Testis (tissue), 5 donors: Measurements from ENCODE around the genes SNX6, INSM2 and FOXA1.

DNA sequence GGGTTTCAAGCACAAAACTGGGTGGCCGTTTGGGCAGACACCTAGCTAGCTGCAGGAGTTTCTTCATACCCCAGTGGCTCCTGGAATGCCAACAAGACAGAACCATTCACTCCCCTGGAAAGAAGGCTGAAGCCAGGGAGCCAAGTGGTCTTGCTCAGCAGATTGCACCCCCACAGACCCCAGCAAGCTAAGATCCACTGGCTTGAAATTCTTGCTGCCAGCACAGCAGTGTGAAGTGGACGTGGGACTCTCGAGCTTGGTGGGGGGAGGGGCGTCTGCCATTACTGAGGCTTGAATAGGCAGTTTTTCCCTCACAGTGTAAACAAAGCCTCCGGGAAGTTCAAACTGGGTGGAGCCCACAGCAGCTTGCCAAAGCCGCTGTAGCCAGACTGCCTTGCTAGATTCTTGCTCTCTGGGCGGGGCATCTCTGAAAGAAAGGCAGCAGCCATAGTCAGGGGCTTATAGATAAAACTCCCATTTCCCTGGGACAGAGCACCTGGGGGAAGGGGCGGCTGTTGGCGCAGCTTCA, 188.9 kb upstream of the EGLN3 start:
- PRO-cap, 3 experiments = no peak in any of the 3 experiments
- RAMPAGE, long total RNA, 2 experiments = no peak in any of the 2 experiments
- RRBS = no CpG with 5 or more reads among the region's 9 CpGs

DNA sequence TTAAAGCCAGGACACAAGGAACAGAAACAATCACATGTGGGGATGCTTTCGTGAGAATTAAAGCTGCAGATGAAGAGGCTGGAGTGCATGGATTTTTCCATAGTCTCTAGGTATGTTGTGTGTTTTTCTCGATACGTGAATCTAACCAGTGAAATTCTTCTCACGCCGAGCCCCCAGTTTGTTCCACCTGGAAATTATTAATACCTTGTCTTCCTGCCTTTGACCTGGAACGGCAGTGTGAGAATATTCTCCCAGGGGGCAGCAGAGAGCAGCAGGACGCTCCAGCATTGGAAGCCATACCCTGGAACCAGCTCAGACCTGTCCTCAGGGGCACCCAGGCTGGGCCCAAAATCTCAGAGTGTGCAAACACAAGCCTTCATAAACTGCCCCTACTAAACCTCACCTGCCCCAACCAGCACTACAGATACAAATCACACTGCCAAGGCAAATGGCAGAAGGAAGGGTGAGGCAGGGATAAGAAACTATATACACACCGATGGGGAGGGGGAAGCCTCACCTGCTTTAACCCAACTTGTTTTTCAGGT, 130.4 kb downstream of the SPTSSA start:
- PRO-cap, 3 experiments = no peak in any of the 3 experiments
- RAMPAGE, long total RNA, 2 experiments = no peak in any of the 2 experiments
- RRBS = no CpG with 5 or more reads among the region's 8 CpGs

DNA sequence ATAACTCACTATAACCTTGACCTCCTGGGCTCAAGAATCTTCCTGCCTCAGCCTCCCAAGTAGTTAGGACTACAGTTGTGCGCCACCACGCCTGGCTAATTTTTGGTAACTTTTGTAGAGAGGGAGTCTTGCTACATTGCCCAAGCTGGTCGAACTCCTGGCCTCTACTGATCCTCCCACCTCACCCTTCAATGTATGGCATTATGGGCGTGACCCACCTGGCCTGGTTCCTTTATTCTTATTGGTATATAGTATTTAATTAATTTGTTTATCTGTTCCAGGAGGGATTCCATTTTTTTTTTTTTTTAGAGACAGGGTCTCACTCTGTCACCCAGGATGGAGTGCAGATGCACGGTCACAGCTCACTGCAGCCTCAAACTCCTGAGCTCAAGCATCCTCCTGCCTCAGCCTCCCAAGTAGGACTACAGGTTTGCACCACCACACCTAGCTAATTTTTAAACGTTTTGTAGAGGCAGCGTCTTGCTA, 40.9 kb upstream of the EAPP start:
- PRO-cap, 3 experiments = no peak in any of the 3 experiments
- RAMPAGE, long total RNA, 2 experiments = no peak in any of the 2 experiments
- RRBS = no CpG with 5 or more reads among the region's 7 CpGs

DNA sequence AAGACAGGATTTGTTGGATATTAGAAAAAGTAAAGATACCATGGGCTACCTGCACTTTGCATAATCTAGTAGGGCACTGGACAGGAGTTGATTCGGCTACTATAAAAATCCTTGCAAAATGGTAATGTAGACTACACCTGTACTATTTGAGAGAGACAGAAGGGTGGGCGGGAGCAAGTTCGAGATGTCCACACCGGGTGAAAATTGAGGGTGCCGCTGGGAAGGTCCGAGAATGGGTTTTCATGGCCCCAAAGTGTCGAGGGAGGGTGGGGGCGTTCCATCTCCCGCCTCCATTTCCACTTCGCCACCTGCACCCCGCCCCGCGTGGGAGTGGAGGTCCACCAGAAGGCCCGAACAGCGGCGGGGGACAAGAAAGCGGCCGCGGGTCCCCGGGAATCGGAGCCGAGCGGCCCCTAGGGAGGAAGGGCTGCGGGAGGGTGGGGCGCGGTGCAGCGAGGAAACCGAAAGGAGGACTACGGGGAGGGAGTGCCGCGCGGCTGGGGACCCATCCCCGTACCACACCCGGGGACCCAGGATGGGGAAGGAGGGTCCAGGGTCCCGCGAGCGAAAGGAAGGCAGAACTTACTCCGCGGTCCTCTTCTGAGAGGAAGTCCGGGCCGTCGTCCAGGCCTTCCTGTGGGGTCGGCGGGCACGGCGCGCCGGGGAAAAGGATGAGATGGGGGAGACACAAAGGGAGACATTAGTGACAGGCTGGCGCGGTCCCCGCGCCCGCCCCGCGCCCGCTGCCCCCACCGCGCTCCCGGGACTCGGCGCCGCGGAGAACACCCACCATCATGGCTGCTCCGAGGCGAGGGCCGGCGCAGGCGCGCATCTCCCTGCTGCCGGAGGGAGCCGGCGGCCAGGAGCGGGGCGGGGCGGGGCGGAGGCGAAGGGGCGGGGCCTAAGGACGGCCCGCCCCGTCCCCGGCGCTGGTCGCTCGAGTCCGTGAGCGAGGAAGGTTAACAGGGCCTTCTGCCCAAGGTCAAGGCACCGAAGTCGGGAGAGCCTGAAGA, at the start of gene SNX6:
Gene SNX6 (minus strand): TSS at position 828 of the 1,013 bp plus-strand sequence.
- PRO-cap, 3 experiments = peak in 3 of 3 experiments; most common plus-strand start position 940 of the sequence (in 2); most common minus-strand start position 796 of the sequence (in 3)
- RAMPAGE, long total RNA, 2 experiments = start-site peak on the minus strand in 2 of 2 experiments, centred at positions 799 to 821 of the sequence, 3,203 to 3,907 reads per replicate
- RRBS = 2% methylated on average over 31 of the region's 89 CpGs

DNA sequence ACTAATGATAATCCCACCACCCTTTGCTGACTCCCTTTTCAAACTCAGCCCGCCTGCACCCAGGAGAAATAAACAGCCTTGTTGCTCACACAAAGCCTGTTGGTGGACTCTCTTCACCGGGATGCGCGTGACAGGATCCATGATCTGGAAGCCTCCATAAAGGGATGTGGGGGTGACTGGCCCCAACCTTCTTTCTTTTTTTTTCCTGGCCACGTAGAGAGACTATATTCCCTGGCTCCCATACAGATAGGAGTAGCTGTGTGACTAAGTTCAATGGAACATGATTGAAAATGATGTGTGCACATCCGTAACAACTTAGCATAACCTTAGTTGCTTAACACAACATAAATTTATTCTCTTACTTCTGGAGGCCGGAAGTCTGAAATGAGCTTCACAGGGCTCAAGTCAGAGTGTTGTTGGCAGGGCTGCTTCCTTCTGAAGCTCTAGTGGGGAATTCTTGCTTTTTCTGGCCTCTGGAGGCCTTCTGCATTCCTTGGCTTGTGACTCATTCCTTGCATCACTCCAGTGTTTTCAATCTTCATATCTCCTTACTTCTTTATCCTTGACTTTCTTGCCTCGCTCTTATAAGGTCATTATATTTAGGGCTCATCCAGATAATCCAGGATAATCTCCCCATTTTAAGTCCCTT, 20.8 kb upstream of the SNX6 start:
- PRO-cap, 3 experiments = no peak in any of the 3 experiments
- RAMPAGE, long total RNA, 2 experiments = no peak in any of the 2 experiments
- RRBS = no CpG with 5 or more reads among the region's 8 CpGs

GRCh38 chr14:34700072-34700682, 14.2 kb downstream of the CFL2 start:
- PRO-cap, 3 experiments = peak in 1 of 3 experiments; most common minus-strand start chr14:34700126 (in 1)
- RAMPAGE, long total RNA, 2 experiments = start-site peak on the minus strand in 1 of 2 experiments, at chr14:34700114-34700130 at its widest, 21 reads per replicate
- RRBS = no CpG with 5 or more reads among the region's 2 CpGs

DNA sequence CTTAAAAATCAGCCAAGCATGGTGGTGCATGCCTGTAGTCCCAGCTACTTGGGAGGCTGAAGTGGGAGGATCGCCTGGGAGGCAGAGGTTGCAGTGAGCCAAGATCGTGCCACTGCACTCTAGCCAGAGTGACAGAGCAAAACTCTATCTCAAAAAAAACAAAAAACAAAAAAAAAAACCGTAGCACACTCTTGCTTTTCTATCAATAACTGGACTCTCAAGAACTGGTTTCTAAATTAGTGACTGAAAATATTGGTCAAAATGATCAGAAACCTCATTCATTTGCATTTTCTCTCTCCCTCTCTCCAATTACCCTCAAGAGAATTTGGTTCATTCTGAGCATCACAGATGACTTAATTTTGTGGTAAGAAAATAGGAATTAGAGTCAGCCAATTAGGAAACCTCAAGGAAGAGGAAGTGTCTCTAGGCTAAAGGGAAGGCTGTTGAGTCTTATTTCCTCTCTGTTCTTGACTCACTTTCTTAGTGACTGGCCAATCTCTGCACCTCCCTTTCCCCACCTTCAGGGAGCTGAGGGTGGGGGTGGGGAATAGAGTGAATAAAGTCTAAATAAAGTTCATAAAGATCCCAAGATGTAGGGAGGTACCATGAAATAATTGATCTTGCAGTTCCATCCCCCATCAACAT, 6.9 kb upstream of the PSMA6 start:
- PRO-cap, 3 experiments = no peak in any of the 3 experiments
- RAMPAGE, long total RNA, 2 experiments = no peak in any of the 2 experiments
- RRBS = no CpG with 5 or more reads among the region's 3 CpGs

DNA sequence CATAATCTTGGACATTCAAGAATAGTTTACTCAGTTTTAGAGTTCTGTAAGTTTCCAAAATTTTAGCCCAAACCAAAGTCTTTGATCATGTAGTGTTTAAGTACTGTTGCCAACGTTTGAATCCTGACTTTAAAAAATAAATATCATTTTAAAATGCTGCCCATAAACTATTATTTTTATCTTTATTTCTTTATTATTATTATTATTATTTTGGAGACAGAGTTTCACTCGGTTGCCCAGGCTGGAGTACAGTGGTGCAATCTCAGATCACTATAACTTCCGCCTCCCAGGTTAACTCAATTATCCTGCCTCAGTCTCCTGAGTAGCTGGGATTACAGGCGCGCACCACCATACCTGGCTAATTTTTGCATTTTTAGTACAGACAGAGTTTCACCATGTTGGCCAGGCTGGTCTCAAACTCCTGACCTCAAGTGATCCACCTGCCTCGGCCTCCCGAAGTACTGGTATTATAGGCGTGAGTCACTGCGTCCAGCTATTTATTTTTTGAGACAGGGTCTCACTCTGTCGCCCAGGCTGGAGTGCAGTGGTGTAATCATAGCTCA, 6.4 kb downstream of the PSMA6 start:
- PRO-cap, 3 experiments = no peak in any of the 3 experiments
- RAMPAGE, long total RNA, 2 experiments = no peak in any of the 2 experiments
- RRBS = no CpG with 5 or more reads among the region's 10 CpGs

DNA sequence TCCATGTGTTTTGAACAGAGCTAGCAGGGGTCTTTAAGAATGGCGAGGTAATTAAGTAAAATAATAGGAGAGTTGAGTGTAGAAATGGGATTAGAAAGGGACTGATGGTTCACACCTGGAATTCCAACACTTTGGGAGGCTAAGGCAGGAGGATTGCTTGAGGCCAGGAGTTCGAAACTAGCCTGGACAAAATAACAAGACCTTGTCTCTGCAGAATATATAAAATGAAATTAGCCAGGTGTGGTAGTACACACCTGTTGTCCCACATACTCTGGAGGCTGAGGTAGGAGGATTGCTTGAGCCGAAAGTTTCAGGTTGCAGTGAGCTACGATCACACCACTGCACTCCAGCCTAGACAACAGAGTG, 7.9 kb downstream of the PSMA6 start:
- PRO-cap, 3 experiments = no peak in any of the 3 experiments
- RAMPAGE, long total RNA, 2 experiments = no peak in any of the 2 experiments
- RRBS = no CpG with 5 or more reads among the region's 4 CpGs

DNA sequence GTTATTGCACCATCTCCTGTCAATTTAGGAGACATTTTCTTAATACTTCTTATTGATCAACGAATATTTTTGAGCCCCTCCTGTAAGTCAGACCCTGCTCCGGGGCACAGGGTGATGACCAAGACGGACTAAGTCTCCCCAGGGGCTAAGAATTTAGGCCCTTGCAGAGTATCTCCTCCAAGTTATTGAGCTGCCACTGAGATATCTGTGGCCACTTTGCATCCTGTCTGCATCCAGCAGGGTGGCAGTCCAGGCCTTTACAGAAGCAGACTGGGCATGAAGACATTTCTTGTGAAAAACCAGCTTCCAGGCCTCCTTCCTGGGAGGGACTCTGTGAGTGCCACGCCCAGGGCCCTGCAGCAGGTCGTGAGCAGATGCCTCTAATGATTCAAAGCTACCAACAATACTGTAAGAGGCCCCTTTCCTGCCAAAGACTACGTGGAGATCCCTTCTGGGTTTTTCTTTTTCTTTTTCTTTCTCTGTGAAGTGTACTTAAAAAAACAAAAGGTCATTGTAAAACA, 40.7 kb downstream of the PSMA6 start:
- PRO-cap, 3 experiments = no peak in any of the 3 experiments
- RAMPAGE, long total RNA, 2 experiments = no peak in any of the 2 experiments
- RRBS = no CpG with 5 or more reads among the region's 6 CpGs

- PRO-cap, 3 experiments = peak in 1 of 3 experiments; most common plus-strand start chr14:35384565 (in 1); most common minus-strand start chr14:35384604 (in 1)
- RAMPAGE, long total RNA, 2 experiments = no peak in any of the 2 experiments
- RRBS = no CpG with 5 or more reads among the region's 17 CpGs
Measured at GRCh38 chr14:35384139-35384986, 20.2 kb downstream of the NFKBIA start.

GRCh38 chr14:35397312-35398083, 7.1 kb downstream of the NFKBIA start:
- PRO-cap, 3 experiments = no peak in any of the 3 experiments
- RAMPAGE, long total RNA, 2 experiments = no peak in any of the 2 experiments
- RRBS = no CpG with 5 or more reads among the region's 9 CpGs

DNA sequence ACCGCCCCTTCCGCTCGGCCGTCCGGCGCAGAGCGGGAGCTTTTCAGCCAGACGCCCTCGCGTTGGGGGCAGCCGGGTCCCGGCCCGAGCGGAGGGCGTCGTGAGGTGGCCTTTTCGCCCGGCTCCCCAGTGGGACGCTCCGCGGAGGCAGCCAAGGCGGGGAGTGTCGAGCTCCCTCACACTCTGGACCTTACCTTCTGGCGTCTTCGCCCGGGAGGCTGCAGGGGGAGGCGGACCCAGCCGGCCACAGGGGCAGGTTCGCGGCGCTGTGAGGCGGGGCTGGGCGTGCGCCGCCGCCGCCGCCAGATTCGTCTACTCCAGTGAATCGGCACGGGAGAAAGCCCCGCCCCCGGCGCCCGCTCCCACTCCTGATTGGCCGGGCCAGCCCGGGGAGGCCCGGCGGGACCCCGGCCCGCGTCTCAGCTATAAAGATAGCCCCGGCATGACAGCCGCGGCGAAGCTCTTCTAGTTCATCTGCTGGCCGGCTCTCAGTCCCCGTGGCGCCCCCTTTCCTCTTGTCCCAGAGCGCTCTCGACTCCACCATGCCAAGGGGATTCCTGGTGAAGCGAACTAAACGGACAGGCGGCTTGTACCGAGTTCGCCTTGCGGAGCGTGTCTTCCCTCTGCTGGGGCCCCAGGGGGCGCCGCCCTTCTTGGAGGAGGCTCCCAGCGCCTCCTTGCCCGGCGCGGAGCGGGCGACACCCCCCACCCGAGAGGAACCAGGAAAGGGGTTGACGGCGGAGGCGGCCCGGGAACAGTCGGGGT, at the start of gene INSM2:
Gene INSM2 (plus strand): TSS at position 454 of the 765 bp plus-strand sequence.
- PRO-cap, 3 experiments = peak in 3 of 3 experiments; most common plus-strand start position 457 of the sequence (in 2); most common minus-strand start position 314 of the sequence (in 3)
- RAMPAGE, long total RNA, 2 experiments = start-site peak on the minus strand in 1 of 2 experiments, centred at position 230 of the sequence, 16 reads per replicate
- RRBS = 2% methylated on average over 40 of the region's 82 CpGs

DNA sequence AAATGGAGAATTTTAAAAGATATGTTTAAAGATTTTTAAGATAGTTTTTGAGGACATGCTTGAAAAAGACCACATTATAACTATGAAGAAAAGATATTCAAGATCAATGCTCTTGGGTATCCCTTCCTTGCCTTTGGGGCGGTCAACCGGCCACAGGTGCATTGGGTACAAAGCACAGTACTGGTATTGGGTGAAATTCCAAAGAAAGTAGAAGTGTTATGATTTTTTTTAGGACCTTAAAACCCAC, 195.7 kb downstream of the MBIP start:
- PRO-cap, 3 experiments = no peak in any of the 3 experiments
- RAMPAGE, long total RNA, 2 experiments = no peak in any of the 2 experiments
- RRBS = no CpG with 5 or more reads among the region's 2 CpGs

- PRO-cap, 3 experiments = no peak in any of the 3 experiments
- RAMPAGE, long total RNA, 2 experiments = no peak in any of the 2 experiments
- RRBS = no CpG with 5 or more reads among the region's 2 CpGs
Measured at GRCh38 chr14:36217881-36218106, 102.6 kb downstream of the MBIP start.

DNA sequence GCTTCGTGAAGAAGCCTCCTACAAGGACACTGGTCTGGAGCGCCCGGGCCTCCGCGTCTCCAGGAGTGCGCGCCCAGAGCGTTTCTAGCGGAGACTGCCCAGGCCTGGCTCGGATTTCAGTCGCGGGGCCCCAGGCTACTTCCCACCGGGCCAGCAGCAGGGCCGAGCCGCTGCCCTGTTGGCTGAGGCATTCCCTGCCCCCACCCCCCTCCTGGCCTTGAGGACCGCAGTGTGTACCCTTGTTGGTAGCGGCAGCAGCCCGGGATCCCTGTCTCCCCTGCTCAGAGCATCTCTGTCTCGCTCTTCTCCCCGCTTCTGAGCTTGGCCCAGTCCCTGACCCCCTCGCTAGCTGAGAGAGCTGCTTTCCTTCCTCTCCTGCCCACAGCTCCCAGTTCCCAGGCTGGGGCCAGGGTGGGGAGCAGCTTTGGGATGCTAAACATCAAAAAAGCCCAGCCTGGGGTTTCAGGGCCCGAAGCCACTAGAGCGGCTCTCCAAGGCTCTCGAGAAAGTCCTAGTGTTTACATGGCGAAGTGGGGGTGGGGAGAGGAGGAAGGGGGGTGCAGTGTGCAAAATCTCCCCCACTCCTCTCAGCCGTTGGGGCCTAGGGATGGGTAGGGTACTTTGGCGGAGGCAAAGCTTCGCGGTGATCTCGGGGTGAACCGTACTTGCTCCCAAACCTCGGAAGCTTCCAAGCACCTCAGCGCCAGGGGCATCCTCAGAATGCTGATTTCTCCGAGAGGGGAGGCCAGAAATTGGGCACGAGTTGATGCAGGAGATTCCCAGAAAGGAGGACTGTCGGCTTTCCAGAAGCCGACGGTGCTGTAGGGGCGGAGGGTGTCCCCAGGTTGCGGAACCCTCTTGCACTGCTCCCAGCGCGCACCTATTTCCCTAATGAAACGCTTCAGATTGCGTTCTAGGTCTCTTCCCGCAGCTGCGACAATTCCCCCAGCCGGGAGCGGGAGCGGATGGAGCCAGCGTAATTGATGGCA, 6.3 kb downstream of the NKX2-1 start:
- PRO-cap, 3 experiments = no peak in any of the 3 experiments
- RAMPAGE, long total RNA, 2 experiments = no peak in any of the 2 experiments
- RRBS = under 1% methylated on average over 16 of the region's 50 CpGs

DNA sequence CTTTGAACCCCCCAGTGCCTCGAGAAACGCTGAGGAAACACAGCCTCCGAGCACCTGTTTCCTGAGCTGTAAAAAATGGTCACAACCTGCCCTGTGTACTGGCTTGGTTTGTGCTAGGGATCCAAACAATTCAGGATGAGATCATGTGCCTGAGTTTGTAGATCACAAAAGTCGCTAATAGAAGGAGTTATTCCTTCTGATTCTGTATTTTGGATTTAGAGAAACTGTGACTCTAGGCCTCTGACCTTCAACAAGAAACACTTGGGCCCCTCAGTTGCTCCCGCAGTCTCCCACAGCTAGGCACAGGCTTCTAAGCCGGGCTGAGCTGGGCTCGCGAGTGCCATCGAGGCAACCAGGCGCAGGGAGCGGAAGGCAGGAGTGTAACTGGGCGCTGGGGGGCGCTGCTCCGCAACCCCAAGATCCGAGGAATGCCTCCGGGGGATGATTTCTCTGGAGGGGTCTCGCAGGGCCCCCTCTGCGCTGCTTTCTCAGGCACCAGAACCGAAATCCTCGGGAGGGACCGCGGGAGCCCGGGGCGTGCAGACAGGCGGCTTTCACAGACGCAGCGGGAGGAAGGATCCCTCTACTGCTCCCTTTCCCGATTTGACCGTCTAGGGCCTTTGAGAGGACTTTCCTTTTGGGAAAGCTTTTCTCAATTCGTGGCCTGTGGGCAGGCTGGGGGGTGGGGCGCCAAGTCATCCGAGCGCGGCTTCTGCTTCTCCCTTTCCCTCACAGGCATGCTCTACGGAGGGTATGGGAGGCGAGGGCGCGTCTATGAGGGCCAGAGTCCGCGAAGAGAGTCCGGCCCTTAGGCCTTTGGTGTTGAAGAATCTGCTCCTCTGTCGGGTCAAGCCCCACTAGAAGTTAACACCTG, 4.2 kb upstream of the NKX2-1 start:
- PRO-cap, 3 experiments = no peak in any of the 3 experiments
- RAMPAGE, long total RNA, 2 experiments = no peak in any of the 2 experiments
- RRBS = 1% methylated on average over 9 of the region's 42 CpGs

- PRO-cap, 3 experiments = no peak in any of the 3 experiments
- RAMPAGE, long total RNA, 2 experiments = no peak in any of the 2 experiments
- RRBS = no CpG with 5 or more reads among the region's 10 CpGs
Measured at GRCh38 chr14:37585811-37586683, 9.0 kb downstream of the FOXA1 start.

DNA sequence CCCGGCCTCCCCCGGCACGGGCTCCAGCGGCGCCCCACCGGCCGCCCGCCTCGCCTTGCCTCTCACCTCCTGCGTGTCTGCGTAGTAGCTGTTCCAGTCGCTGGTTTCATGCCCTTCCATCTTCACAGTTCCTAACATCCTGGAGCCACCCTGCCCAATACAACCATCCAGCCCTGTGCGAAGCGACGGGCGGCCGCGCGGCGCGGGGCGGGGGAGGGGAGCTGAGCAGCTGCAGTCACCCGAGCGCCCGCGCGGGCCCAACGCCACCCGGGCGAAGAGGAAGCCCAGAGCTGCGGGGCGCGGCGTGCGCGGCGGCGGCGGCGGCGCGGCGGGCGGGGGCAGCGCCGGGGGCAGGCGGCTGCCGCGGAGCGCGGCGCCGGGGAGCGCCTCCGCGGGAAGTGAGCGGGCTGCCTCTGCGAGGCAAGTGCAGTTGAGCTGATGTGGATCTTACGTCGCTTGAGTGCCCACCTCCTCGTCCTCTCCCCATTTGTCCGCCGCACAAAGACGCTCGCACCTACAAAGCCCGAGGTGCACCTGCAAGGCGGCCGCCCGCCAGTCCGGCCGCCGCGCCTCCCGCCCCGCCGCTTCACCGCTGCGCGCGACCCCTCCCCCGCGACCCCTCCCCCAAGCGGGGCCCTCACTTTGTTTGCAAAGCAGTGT, at the start of gene FOXA1:
Gene FOXA1 (minus strand): TSS at position 415 of the 660 bp plus-strand sequence.
- PRO-cap, 3 experiments = peak in 2 of 3 experiments; most common minus-strand start position 588 of the sequence (in 2)
- RAMPAGE, long total RNA, 2 experiments = no peak in any of the 2 experiments
- RRBS = 2% methylated on average over 24 of the region's 83 CpGs

DNA sequence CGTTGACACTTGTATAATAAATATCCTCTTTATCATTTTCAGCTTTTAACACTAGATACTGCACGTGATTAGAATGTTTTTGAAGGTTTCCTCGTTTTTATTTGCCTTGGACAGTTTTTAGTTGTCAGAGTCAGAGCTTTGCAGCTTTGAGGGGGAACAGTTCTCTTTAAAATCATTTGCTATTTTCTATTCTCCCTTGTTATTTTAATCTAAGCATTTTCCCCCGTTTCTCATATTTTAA, 7.1 kb downstream of the PNN start:
- PRO-cap, 3 experiments = no peak in any of the 3 experiments
- RAMPAGE, long total RNA, 2 experiments = no peak in any of the 2 experiments
- RRBS = no CpG with 5 or more reads among the region's 4 CpGs